Renal cortical epithelial cell (primary cell): ENCODE measurements around a stretch of chr18.

DNA sequence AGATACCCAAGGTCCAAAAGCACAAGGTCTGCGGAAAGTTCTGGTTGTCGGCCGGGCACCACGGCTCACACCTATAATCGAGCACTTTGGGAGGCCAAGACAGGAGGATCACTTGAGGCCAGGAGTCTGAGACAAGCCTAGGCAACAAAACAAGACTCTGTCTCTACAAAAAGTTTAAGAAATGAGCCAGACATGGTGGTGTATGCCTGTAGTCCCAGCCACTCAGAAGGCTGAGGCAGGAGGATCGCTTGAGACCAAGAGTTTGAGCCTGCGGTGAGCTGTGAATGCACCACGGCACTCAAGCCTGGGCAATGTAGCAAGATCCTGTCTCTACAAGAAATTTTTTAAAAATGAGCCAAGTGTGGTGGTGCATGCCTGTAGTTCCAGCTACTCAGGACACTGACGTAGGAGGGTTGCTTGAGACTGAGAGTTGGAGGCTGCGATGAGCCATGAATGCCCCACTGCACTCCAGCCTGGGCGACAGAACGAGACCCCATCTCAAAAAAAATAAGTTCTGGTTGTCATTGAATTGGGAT is 13.9 kb upstream of the CNDP1 start:
- RRBS: no CpG with 5 or more reads among the region's 12 CpGs

DNA sequence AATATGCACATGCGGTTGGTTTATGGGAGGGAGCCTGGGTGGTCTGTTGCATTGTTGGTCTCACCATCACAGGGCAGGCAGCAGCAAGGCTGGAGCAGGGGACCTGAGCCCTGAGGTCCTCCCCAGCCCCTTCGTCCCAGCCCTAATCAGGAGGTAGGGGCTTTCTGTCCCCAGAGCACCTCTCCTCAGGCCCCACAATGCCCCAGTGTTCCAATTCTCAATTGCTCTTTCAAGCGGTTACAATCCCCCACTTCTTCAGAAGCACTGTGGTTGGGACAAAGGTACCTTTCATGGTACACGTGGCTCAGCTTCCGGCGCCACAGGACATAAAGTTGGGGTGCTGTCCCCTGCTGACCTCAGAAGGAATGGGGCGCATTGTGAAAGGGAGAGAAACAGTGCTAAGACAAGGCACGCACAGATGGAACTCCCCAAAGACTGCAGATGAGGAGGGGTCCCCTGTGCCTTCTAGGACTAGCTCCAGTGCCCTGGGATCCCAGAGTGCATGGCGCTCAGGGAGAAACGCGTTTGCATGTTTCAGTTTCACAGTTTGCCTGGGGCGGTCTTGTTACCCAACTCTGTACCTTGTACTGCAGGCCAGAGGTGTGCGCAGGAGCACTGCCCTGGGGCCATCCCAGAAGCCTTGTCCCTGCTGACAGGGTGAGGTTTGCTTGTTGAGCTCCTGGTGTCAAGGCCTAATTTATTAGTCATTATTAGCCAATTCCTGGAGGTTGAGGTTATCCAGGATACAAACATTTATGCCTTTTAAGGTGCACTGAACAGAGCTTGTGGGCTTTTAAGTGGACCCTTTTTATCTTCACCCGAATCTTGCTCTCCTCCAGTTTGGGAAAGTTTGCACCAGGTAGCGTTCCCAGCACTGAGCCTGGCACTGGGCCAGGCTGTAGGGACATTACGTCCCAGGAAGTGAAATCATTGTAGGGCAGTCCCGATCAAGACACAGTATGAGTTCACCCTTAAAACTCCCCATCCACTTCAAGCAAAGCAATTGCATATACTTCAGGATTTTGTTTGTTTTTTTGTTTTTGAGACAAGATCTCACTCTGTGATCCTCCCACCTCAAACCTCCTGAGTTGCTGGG is 7.6 kb downstream of the CNDP1 start:
- RRBS: no CpG with 5 or more reads among the region's 17 CpGs

GRCh38 chr18:74868456-74868829 is 270.8 kb downstream of the ZNF407 start:
- RRBS: no CpG with 5 or more reads among the region's 4 CpGs

DNA sequence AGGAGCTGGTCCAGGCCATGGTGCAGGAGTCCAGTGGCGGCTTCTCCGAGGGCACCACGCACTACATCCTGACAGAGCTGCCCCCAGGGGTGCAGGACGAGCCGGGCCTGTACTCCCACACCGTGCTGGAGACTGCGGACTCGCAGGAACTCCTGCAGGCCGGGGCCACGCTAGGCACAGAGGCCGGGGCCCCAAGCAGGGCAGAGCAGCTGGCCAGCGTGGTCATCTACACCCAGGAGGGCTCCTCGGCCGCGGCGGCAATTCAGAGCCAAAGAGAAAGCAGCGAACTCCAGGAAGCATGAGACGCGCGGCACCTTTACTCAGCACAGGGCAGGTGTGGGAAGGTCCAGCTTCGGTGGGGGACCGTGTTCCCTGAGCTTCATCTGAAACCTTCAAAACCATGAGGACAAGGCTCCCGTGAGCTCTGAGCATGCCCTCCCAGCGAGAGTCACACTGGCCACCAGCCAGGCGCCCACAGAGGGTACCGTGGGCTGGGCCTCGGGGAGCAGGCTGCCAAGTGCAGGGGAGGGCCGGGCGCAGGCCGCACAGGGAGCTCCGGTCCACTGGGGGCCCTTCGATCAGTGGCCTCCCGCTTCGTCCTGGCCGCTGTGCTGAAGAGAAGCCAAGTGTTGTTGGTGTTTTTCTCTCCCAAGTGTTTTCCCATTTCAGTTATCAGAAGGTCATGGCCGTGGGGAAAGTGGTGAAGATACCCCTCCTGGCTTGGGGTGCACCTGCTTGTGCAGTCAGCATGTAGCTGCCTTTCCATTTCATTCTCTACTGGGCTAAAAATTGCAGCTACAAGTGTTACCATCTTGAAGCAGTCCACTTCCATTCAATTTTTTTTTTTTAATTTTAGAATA is 144.5 kb downstream of the PTGR3 start:
- RRBS: 92% methylated on average over 5 of the region's 36 CpGs

GRCh38 chr18:75167509-75168473 is 41.1 kb downstream of the PTGR3 start:
- RRBS: 78% methylated on average over 7 of the region's 35 CpGs

DNA sequence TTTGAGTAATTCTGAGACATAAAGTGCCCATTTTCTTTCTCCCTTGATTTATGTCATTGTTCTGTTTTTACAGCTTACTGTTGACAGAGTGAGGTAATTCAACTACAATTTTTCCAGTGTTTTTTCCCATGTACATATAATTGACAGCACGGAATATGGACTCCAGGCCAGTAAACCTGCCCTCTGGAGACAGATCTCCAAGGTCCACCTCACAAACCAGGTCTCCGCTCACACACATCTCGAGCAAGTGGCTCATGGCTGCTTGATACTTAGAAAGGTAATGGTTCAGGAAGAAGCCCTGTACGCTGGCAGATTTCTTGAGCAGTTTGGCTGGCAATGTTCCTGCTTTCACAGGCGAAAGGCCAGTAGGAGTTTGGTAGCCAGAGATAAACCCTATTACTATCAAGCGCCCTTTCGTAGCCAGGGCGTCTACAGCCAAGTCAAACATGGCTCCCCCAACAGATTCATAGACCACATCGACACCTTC is 7.5 kb downstream of the PTGR3 start:
- RRBS: no CpG with 5 or more reads among the region's 9 CpGs

DNA sequence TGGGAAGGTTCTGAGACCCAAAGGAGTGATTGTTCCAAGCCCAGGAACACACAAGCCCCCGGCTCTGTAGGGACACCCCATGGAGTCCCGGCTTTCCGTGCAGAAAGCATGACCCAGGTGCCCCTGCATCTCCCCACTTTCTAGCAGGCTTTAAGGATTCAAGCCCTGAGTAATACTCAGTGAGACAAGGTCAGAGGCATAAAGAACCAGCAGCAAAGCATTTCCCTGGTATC is 16.3 kb downstream of the TSHZ1 start:
- RRBS: no CpG with 5 or more reads among the region's 3 CpGs

GRCh38 chr18:75246759-75247557 is 36.4 kb downstream of the TSHZ1 start:
- RRBS: no CpG with 5 or more reads among the region's 10 CpGs

DNA sequence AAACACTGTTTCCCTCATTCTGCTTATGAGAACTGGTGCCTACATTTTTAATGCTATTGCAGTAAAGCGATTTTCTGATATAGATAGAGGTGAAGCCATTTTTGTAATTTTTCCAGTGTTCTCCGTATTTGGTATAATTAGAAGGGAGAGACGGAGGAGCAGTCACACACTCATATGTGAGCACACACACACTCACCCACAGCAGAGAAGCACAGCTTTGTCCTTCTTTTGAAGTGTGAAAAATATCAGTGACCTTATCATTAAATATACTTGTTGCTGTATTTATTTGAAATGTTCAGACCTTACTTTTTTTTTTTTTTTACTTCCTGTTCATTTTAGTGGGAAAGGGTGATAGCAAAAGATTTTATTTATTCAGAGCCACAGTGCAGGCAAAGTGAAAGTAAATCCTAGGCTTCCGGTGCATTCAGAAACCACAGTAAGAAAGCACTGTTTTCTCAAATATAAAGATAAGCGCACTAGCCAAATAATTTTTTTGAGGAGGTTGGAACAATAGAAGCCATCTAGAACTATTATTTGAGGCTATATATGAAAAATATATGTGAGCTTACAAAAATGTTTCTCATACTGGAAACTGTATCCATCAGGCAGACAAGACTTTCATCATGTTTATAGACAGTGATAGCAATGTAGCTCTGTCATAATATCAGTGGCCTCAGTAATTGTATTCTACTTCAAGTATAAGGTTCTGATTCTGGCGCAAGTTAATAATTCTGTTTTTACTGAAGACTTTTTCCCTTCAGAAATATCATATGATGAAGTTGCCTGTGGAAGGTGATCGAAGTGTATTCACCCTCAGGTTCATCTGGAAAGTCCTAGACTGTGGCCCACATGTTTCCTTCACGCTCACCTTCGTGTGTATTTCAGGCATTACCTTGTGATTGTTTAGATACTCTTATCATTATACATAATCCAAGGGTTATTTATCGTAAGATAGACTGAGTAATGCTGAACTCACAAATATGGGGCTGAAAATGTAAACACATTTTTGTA is 37.3 kb downstream of the TSHZ1 start:
- RRBS: no CpG with 5 or more reads among the region's 10 CpGs

GRCh38 chr18:75407240-75407805 is 20.2 kb downstream of the SMIM21 start:
- RRBS: no CpG with 5 or more reads among the region's 15 CpGs

- RRBS: 88% methylated on average over 8 of the region's 28 CpGs
These were observed 144.6 kb downstream of the ZNF516 start for GRCh38 chr18:76350501-76350813.

GRCh38 chr18:76363345-76364335 is 131.4 kb downstream of the ZNF516 start:
- RRBS: no CpG with 5 or more reads among the region's 16 CpGs

DNA sequence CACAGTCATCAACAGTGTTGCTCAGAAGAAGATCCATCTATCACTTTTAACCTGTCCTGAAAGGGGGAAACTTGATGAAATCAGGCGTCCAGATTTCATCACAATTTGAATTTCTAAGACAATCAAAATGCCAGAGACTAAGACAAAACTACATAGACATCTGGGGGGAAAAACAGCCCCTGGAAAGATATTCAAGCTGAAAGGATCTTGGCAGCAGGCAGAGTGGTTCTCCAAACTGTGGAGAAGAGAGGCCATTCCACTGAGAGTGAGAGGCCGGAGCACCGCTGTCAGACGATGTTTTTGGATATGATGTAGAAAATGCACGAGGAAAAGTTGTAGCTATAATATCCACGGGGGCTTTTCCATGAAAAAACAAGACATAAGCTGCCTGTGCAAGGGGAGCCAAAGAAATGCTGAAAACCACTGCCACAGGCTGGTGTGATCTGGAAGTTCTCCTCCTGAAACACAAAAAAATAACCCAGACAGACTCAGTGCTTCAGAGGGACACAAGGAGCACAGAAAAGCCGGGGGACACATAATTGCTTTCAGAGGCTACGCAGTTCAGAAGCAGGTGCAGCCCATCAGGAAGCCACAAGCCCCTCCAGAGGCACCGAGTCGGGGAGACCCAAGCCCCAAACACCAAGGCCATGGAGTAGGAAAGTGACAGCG is 98.4 kb downstream of the ZNF516 start:
- RRBS: no CpG with 5 or more reads among the region's 11 CpGs

GRCh38 chr18:76449922-76450811 is 44.9 kb downstream of the ZNF516 start:
- RRBS: no CpG with 5 or more reads among the region's 12 CpGs

GRCh38 chr18:76490318-76491269 is 4.4 kb downstream of the ZNF516 start:
- RRBS: 1% methylated on average over 14 of the region's 55 CpGs

- RRBS: no CpG with 5 or more reads among the region's 15 CpGs
These were observed 64.2 kb upstream of the ZNF516 start for GRCh38 chr18:76559239-76559624.

GRCh38 chr18:76621116-76622338 is 126.5 kb upstream of the ZNF516 start:
- RRBS: no CpG with 5 or more reads among the region's 24 CpGs

DNA sequence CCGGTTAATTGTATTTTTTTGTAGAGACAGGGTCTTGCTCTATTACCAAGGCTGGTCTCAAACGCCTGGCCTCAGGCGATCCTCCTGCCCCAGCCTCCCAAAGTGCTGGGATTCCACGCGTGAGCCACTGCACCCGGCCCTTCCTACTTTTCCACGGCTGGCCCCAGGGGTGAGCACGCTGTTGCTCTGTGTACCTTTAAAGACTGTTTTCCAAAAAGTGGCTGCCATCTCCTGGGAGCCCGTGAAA is 135.8 kb upstream of the ZNF236 start:
- RRBS: no CpG with 5 or more reads among the region's 9 CpGs

DNA sequence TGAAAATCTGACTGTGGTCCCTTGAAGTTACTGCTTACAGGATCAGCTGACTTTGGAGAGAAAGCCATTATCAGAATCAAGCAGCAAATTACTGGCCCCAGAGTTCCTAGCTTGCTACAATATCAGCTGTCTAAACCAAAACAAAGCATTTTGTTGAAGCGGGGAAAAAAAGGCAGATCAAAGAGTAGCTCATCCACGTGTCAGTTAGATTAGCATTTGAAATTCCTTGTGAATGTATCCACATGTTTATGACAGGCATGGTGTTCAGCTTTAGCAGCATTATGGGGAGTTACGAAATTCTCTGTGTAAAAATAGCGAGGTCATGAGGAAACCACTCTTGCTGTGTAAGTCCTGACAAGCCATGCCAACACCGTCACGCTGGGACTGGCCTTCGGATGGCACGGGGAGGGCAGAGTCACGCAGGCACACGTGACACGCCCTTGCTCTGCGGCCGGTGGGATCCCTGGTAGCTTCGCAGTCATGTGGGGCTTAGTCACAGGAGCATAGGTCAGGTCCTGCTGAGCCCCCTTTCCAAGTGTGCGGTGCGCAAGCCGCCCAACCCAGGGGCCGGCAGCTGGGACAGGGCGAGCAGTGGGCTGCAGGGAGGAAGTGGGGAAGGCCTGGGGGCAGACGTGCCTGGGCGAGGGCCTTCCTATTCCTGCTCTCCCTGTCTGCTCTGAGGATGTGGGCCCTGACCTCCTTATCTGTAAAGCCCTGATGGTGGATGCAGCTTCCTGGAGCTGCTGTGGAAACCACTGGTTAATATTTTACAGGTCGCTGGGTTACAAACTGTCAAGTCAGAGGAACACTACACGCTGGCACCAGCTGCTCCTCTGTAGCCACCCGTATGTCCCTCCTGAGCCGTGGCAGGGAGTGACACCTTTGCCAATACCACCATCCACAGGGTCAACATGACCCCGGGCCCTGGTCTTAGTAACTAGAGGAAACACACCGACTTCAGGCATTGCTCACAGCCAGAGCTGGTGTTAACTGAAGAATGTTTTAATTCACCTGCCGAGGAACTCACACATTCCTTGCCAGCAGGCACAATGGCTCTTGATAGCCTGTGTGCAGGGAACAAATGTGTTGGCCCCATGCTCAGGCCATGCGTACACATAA is 18.0 kb downstream of the MBP start:
- RRBS: no CpG with 5 or more reads among the region's 29 CpGs

DNA sequence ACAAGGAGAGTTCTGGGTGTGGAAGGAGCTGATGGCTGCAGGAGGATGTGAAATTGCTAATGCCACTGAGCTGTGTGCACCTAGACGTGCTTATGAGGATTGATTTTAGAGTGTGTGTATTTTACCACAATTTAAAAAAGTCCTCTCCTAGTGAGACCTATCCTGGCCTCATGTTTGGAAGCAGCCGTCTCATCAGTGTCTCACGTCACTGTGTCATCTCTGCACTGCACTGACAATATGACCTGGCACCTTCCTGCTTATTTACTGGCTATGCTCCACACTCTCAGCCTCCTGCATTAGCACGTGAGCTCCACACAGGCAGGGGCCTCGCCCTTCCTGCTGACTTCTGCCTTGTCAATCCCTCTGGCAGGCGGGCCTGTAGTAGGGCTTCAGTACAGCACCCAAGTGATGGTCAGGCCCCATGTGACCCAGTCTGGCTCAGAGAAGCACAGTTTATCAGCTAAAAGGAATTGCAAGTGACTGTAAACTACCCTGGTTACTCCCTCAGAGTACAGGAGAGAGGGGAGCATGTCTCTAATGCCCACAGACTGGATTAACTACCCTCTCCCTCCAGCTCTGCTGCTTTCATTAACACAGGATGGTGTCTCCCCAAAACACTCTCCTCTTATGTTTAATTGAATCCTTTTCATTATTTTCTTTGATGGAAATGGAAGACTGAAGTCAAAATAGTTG is 8.2 kb upstream of the MBP start:
- RRBS: no CpG with 5 or more reads among the region's 6 CpGs